Measurements from ENCODE around the gene ARL6IP1.

DNA sequence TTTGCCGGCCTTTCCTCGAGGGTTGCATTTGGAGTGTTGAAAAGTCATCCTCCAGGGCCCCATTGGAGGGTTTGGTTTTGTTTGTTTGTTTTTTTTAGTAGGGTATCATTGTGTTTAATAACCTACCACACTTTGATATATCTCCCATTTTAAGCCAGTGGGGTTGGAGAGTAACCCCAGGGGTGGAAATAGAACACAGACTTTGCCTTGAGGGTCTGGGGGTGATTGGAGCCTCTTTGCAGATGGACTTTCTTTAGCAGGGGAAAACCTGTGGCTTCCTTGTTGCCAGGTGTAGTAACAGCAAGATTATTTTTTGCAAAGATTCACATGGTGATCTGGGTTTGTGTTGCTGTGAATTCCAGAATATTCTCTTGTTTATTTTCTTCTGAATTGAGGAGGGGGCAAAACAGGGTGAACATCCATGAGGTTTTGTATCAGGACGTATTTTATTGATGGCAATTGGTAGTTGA is 1.5 kb downstream of the ABCC1 start:
- PRO-cap: no peak

- PRO-cap: no peak
These were observed 132.9 kb downstream of the ABCC6 start for GRCh38 chr16:16090344-16090761.

GRCh38 chr16:16124487-16125138 is 98.7 kb downstream of the ABCC6 start:
- PRO-cap: no peak

GRCh38 chr16:16182373-16183054 is 40.8 kb downstream of the ABCC6 start:
- PRO-cap: no peak

DNA sequence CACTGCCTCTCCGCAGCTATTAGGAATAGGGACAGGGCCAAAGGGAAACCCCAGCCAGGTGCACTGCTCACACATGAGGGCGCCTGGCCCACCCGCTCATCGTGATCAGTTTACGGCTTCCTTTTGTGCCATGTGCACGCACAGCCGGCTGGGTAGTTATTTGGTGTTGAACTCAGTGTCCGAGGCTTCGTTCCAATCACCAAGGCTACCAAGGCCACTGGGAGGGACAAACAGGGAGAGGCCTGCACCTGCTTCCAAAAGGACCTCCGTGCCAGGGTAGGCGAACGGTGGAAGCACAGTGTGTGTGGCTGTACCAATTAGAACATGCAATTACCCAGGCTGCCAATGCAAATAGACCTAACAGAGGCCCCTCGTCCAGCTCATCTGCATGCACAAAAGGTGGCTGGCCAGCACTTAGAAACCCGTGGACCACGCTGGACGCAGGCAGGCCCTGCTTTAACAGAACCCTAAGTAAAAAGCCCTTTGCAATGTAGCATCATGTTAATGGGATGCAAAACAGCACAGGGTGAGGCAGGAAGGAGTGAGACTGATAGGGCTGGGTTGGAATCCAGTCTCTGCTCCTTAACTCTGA is 204.1 kb downstream of the XYLT1 start:
- PRO-cap: no peak

DNA sequence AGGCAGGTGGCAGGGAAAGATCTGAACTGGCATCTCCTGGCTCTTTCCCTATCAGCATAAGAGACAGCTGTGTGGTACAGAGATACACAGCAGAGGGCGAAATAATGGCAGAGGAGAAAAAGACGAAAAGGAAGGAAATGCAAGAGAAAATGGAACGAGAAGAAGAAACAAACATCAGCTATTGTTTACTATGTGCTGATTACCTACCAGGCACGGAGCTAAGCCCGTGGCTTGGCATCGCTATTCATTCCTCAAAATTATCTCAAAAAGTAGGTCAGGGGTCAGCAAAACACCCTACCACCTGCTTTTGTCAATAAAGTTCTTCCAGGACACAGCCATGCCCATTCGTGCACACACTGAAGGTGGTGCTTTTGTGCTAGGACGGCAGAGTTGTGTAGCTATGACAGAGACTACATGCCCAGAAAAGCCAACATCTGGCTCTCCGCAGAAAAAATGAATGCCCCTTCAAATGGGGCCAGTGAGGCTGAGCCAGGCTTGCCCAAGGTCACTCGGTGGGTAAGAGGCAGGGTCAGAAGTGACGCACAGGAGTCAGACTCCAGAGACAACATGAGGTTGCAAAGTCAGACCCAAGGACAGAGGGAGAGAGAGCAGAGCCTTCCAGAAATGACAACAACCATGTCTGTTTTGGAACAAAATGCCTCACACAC is 200.2 kb downstream of the XYLT1 start:
- PRO-cap: no peak

DNA sequence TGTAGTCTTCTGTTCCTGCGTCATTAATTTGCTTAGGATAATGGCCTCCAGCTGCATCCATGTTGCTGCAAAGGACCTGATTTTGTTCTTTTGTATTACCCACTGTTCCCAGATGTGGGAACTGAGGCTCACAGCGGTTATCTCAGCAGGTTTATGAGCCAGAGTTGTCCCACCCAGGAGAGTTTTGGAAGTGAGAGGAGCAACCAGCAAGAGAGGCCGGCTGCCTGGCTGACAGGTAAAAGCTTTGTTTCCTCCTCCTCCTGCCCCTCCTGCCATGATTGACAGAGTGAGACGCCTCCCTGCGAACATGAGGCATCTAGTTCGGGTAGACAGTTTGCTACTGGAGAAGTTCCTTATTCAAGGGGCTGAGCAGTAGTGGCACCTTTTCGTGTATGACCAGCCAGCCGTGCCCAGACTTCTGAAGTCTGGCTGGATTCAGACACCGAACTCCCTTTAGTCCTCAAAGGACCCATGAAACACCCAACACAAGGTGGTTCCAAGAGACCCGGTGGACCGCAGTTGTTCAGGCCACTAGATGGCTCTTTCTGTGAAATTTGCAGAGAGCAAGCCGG is 192.9 kb downstream of the XYLT1 start:
- PRO-cap: no peak

- PRO-cap: no peak
These were observed 106.5 kb downstream of the XYLT1 start for GRCh38 chr16:17364152-17364847.

GRCh38 chr16:17368762-17369359 is 101.9 kb downstream of the XYLT1 start:
- PRO-cap: no peak

- PRO-cap: no peak
These were observed 58.8 kb downstream of the XYLT1 start for GRCh38 chr16:17411995-17412362.

GRCh38 chr16:17949776-17950248 is 386.7 kb downstream of the NPIPA8 start:
- PRO-cap: no peak

DNA sequence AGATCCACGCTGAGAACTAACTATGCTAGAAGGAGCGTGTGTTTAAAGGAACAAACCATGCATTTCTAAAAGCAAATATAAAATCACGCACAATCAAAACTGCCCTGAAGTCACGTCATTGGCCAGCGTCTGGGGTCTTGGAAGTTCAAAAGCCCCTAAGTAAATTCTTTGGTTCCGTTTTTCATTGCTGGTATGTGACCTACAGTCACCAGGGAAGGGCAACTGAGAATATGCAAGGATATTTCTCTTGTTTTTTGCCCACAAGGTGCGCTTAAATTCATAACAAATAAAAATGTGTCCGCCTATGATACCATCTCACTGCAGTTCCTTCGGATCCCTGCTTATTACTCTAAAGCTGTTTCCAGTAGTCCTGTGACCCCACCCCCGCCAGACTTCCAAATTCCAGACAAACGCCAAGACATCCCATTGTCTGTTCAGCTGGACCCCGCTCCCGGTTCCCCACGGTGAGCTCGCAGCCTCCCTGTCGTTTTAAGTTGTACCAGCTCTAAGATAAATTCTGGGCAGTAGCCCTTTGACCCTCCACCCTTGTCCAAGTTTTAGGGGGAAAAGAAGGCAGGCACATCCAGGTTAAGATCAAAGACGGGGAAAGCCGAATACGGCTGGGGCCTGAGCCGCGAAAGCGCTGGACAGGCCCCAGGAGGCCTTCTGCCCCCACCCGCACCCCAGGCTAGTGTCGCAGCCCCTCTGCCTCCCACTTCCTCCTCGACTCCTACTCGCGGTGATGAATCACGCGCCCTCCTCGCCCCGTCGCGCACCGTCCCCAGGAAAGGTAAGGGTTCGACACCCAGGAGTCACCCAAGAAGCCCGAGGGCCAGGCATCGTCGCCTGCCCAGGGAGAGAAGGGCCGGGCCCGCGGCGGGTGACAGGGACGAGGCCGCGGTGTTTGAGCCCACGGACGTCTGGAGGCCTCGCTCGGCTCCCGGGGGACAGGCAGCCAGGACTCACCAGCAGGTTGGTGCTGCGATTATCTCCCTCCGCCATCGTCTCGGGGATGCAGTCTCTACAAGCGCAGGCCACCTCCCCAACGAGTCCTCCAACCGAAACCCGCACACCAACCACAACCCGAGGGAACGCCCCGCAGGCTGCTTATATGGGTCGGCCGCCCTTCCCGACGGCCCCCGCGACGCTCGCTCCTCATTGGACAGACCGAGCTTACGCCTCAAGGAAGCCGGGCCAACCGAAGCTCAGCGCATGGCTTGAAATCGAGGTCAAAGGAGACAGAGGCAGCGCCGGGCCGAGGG is at the start of gene ARL6IP1:
ARL6IP1 (minus strand) TSS at position 1,085 of the 1,262 bp plus-strand sequence.
- PRO-cap: unidirectional peak, plus-strand start at position 426 of the sequence; bidirectional peak, plus-strand start outside the sequence, minus-strand start at position 1,085 of the sequence

DNA sequence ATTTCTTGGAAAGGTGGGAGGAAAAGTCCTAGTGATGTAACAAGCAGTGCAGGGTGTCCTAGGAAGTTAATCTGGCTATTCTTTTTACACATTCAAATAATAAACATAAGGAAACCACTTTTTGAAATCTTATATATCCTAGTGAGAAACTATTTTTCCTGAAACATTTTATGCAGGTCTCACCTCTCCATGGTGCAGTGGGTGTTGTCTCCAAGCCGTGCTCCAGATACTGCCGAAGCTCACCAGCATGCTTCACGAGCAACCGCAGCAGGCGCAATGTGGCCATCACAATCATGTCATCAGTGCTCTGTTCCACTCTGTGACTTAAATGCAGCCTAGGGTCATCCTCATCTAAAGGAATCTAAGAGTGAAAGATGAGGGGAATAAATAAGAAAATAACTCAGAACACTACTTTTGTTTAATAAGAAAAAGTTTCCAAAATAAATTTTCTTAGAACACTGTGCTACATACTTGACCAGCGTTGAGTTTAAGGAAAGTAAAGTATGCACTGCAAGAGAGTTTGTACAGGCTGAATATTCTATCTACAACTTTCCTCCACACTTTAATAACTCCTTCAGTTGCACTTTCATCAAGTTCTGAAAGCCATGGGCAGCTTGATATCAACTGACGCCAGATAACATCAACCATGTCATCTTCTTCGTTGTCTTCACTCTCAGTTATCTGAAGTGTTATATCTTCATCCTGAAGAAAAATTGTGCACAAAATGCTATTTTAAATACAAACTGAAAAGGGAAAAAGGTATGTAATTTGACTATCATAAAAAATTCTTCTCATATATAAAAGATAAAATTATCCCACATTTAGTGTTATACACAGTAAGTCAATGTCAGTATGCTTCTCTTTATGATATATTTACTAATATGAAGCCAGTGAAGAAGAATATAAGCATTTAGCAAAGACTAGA is 48.7 kb upstream of the ARL6IP1 start:
- PRO-cap: no peak

DNA sequence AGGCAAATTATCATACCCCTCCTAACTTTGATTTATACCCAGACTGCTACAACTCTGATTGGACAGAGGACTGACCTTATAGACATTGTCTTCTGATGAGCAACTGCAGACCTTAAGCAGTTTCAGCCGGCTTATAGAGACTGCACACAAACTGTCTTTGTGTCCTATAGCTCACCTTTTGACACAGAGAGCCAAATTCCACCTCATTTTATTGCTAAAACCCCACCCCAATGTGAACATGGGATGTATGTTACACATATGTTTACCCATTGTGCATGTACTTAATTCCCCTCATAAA is 25.0 kb upstream of the TMC7 start:
- PRO-cap: no peak

DNA sequence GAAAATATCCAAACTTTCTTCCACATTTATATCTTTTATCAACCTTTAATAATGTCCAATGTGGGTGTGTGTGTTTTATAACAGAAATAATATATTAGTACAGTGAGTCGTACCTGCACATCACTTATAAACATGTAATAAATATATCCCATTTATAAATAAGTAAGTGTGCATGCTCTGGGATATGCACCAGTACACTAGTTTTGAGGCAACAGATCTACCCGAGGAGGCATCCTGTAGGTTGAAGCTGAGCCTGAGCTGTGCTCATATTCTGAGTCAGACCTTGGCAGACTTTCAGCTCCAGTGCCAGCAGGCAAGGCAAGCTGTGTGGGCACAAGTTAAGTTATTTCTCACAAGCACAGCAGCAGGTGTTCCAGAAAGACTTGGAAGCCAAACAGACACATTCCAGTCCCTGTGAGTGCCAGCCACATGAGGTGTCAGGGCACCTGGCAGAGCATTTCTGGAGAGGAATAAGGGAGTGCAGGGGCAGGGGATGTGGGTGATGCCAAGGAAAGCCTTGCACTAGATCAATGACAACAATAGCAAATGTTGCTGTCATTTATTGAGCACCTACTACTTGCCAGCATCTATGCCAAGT is 1.3 kb upstream of the CLEC19A start:
- PRO-cap: no peak

- PRO-cap: no peak
These were observed 21.7 kb upstream of the TMC5 start for GRCh38 chr16:19395904-19396397.

DNA sequence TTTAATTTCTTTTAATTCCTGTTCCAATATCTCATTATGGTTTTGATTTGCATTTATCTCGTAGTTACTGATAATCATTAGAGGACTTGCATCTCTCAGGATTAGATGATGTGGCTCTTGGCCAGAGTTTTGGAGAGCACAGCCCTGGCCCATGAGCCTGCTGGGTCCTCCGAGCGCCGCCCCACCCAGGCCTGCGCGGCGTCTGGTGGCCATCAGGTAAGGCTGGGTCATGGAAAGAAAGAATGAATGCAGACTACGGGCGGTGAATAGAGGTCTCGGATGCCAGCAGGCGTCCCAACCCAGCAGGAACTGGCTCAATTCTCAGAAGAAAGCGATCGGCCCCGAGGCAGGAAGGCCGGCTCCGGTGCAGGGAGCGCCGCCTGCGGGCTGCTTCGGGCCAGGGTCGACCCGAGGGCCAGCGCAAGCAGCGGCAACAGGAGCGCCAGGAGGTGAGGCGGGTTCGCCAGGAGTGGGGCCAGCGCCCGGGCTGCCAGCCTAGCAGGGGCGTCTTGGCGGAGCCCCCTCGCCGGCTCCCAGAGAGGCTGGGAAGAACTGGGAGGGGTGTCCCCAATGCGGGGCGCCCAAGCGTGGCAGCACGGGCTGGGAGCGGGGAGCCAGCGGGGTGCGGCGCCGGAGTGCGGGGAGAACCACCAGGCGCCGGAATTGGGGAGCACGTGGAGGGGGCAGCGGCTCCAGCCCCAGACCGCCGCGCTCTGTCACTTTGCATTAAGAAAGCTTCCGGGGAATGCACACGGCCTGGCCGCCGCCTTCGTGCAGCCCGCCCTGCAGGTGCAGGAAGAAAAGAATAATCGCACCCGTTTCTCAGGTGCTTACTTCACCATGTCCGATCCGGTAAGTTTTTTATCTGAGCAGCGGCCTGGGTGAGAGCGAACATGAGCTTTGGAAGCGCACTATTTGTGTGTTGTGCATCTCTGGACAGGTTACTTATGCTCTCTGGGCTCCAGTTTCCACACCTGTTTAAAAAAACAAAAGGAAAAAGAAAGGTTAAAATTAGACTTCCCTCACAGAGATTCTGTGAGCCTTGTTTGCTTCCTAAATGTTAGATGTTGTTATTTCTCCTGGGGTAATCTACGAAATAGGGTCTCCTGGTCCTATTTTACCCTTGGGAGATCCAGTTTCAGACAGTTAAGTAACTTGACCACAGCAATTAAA is 7.0 kb upstream of the TMC5 start:
- PRO-cap: no peak

- PRO-cap: no peak
These were observed 22.2 kb downstream of the TMC5 start for GRCh38 chr16:19439638-19440493.

DNA sequence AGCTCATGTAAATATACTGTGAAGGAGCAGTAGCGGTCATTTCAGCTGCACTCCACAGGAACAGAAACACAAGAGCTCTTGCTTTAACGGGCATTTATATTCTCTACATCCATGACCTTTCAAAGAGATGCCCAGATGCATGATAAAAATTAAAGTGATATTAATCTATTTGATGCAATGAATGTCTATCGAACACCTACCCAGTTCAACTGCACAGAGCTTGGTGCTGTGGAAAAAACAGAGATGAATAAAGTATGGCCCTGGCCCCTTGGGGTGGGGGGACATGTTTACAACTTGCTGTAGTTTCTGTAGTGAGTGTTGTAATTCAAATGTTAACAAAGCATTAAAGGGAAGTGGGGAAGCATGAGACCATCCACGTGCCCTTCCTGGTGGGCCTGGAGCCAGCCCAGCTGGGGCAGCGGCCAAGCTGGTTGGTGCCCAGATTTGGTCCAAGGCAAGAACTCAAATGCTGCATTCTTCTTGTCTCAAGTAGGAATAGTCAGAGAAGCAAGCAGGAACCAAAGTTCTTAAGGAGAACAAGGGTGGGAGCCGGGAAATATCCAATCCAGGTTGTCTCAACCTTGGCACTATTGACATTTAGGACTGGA is 48.0 kb downstream of the IQCK start:
- PRO-cap: no peak

DNA sequence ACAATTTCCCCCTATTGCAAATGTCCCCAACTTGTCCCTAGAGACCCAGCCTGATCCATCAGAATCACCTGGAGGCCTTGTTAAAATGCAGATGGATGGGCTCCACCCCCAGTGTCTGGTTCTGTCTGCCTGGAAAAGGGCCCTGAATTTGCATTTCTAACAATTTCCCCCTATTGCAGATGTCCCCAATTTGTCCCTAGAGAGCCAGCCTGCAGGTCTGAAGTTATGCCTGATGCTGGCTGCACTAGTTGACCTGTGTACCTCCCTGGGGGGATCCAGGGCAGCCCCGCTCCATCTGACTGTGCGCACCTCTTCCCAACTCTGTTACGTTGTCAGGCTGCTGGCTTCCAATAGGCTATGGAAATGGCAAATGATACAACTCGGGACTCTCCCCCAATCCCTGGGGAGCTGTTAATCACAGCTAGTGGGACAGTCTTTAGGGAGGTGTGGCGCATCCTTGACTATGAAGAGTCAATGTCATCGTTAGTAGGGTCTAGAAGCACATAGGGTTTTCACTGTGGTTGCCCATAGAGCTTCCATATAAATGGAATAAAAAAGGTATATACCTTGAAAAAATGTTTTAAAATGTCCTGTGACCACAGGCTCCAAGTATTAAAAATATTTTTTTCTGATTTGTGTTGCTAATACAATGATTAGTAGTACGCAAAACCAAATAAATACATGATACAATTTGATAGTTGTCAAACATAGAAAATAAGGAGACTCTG is 30.1 kb downstream of the GPRC5B start:
- PRO-cap: no peak

Data from left lobe of liver (tissue), 1 donor.